H7 (cell line): Measurements from ENCODE around the genes KRTAP27-1, KRTAP19-2, KRTAP19-7 and KRTAP6-3.

DNA sequence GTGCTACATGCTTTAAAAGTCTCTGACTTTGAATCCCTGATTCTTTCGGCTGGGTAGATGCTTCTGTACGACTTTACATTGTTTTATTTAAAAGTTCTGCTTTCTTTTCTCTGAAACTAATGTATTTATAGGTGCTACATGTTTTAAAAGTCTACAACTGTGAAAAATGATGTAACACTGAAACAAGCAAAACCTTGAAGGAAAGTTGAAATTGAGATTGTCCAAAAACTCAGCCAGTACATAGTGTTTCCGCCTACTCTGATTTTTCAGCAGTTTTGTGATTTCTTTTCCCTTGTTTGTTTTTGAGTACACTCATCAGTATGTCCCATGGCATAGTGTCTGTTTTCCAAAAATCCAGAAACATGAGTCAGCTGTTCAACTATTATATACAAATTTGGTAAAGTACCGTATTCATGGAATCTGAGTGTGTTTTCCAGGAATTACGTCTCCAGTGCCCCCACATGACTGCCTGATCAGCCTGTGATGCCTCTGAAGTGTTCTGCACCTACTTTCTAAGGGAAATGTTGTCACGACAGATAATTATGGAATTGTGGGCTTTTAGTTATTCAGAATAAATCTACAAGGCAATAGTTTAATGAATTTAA is 79.4 kb downstream of the N6AMT1 start:
- RAMPAGE, long total RNA: no peak

- RAMPAGE, long total RNA: no peak
These were observed 57.8 kb downstream of the N6AMT1 start for GRCh38 chr21:28827514-28827715.

GRCh38 chr21:28832266-28832612 is 52.9 kb downstream of the N6AMT1 start:
- RAMPAGE, long total RNA: no peak

GRCh38 chr21:28865809-28866284 is 19.3 kb downstream of the N6AMT1 start:
- RAMPAGE, long total RNA: no peak

DNA sequence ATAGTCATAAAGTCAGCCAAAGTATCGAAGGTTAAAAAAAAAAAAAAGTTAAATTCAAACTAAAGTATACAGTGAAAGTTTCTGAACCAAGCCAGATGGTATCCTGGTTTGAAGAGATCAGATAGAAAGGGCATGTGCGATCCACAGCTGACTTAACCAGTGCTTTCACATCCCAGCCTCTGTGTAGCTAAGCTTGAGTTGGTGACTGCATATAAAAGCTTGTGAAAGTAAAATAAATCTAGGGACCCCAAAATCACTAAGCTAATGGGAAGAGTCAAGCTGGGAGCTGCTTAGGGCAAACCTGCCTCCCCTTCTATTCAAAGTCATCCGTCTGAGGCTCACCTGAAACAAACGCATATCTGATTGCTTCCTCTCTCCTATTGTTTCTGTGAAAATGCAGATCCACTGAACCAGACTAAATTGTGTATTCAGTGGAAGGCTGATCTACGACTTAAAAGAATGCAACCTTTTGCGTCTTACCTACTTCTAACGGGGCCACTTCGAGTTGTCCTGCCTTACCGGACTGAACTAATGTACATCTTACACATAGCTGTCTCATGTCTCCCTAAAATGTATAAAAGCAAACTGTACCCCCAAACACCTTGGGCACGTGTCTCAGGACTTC is 37.2 kb upstream of the N6AMT1 start:
- RAMPAGE, long total RNA: no peak

DNA sequence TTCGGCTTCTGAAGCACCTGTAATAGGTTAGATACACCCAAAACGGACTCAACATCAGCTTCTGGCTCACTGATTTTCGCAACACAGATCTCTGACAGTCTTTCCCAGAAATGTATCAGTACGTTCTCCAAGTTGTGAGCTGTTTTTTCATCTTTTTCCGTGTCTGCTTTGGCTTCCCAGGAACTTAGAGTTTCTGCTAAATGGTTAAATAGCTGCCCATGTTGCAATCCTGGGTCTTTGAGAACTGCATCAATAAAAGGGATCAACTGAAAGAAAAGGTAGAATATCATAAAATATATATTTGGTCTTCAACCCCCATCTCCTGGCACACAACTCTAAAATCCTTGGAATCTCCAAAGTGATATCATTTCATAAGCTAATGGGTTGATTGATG is 25.8 kb downstream of the LTN1 start:
- RAMPAGE, long total RNA: no peak

DNA sequence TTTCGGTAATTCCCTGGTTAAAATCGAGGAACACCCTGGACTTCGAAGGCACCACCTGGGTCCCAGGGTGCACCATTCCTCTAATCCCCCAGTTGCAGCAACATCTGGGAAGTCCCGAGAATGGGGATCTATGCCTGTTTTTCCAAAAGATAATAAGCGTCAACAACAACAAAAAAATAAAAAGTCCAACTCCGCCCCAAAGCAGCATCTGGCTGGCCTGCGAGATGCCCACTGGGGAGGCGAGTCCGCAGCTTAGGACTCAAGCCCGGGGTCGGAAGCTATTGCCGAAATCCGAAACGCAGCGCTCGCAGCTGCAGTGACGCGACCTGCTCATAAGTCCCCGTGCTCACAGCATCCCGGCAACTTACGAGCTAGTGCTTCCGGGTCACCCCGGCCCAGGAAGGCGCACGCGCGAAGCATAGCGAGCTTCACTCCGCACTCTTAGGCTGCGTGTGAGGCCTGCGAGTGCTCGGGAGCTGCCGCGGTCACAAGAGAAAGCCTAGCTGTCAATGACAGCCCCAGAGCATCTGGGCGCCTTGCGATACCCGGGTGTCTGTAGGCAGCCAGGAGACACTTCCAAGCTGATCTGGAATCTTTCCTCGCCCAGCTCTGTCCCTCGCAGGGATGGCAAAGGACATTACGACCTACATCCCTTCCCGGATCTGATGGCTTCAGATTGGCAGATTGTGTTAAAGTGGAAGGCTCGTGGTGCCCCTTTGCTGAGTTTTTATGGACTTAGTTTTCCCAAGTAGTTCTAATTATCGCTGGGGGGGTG is 9.9 kb upstream of the LTN1 start:
- RAMPAGE, long total RNA: no peak

DNA sequence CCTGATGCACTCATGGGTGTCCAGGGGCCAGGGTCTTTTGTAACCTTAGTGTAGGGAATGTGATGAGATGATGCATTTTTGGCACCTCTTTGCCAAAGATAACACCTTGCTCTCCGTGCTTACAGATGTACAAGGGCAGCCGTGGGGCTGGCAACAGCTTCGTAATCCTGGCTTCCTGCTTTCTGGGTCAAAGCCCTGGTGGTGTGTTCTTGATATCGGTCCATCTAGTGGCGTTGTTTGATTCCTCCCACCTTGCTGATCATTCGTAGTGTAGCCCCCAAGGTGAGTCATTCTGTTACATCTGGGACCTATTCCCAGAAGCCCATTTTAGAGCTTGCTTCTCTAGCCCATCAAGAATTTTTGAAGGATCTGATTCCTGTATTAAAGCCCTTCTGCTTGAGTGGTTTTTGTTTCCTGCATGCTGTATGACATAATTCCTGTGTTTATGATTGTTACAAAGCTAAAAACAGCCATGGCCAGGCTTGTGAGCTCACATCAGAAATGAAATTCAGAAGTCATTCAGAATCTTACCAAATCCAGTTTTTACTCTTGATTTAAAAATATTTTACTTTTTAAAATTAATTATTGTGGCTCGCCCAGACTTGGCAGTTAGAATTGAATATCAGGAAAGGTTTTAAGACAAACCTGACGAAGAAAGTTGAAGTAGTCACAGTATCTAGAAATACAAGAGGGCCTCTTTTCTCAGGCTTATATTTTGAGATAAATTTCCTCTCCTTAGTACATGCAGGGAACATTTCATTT is 7.2 kb upstream of the CCT8 start:
- RAMPAGE, long total RNA: no peak

GRCh38 chr21:29121676-29122153 is 8.7 kb upstream of the MAP3K7CL start:
- RAMPAGE, long total RNA: no peak

DNA sequence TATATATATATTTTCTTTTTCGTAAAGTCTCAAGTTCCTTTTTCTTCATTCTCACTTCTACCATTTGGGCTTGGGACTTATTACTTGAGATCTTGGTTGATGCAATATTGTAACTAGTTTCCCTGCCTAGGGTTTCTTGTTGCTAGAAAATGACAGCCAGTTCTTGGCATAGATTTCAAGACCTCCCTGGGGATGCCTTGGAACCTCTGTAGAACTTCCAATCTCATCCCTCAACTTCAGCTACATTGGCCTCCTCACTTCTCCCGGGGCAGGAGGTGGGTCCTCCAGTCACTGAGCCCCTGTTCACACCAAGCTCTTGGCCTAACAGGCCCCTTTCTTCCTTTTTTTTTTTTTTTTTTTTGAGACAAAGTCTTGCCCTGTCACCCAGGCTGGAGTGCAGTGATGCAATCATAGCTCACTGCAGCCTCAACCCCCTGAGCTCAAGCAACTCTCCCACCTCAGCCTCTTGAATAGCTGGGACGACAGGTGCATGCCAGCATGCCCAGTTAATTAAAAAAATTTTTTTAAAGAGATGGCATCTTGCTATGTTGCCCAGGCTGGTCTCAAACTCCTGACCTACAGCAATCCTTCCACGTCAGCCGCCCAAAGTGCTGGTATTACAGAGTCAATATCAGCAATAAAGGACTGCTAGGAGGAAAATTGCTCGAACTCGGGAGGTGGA is 33.0 kb downstream of the MAP3K7CL start:
- RAMPAGE, long total RNA: no peak

DNA sequence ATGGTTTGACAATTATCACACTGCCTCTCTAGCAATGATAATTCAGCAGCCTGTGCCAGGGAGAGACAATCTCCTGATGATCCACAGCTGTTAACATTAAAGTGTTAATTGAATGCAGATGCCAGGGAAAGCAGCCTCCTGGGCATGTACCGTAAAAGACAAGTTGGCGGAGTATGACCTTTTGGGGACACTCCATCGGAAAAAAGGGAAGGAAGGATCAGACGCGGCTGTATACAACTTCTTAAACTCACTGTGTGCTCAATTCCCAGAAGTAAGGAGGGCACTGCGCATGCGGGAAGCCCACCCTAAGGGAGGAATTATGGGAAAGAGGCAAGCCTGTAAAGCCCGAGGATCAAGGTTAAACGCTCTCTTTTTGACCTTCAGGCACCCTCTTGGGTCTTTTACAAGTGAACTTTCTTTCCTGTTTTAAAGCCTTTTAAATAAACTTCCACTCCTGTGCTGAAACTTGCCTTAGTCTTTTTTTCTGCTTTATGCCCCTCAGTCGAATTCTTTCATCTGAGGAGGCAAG is 62.7 kb downstream of the MAP3K7CL start:
- RAMPAGE, long total RNA: no peak

- RAMPAGE, long total RNA: no peak
These were observed 78.2 kb downstream of the MAP3K7CL start for GRCh38 chr21:29208460-29209245.

DNA sequence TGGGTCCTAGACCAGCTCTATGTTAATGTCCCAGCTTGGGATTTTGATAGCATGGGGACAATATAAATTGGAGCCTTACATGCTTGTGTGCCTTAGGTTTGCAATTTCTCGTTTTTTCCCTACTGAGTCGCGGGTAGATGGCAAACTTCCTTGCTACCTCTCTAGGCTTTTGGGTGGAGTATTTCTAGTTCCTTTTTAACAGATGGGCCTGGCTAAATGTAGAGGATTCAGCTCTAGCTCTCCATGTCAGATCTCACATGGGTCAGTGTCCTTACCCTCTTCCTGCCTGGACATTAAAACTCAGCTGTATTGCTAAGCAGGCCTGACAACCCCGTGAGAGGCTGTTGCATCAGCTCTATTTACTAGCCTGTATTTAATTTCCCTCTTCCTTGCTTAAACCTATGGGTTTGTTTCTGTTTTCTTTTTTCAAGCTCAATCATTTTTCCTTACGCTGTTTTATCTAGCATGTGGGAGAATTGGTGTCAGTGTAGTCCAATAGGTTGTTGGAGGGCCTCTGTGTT is 79.6 kb upstream of the BACH1 start:
- RAMPAGE, long total RNA: no peak

DNA sequence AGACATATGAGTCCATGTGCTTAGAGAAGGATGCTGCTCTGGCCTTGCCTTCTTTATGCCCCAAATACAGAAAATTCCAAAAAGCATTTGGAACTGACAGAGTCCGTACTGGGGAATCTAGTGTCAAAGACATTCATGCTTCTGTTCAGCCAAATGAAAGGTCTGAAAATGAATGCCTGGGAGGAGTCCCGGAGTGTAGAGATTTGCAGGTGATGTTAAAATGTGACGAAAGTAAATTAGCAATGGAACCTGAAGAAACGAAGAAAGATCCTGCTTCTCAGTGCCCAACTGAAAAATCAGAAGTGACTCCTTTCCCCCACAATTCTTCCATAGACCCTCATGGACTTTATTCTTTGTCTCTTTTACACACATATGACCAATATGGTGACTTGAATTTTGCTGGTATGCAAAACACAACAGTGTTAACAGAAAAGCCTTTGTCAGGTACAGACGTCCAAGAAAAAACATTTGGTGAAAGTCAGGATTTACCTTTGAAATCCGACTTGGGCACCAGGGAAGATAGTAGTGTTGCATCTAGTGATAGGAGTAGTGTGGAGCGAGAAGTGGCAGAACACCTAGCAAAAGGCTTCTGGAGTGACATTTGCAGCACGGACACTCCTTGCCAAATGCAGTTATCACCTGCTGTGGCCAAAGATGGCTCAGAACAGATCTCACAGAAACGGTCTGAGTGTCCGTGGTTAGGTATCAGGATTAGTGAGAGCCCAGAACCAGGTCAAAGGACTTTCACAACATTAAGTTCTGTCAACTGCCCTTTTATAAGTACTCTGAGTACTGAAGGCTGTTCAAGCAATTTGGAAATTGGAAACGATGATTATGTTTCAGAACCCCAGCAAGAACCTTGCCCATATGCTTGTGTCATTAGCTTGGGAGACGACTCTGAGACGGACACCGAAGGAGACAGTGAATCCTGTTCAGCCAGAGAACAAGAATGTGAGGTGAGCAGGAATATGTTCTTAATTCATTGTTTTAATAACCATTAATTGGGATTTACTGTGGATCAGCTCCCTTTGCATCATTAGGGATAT is 28.0 kb downstream of the BACH1 start:
- RAMPAGE, long total RNA: no peak

DNA sequence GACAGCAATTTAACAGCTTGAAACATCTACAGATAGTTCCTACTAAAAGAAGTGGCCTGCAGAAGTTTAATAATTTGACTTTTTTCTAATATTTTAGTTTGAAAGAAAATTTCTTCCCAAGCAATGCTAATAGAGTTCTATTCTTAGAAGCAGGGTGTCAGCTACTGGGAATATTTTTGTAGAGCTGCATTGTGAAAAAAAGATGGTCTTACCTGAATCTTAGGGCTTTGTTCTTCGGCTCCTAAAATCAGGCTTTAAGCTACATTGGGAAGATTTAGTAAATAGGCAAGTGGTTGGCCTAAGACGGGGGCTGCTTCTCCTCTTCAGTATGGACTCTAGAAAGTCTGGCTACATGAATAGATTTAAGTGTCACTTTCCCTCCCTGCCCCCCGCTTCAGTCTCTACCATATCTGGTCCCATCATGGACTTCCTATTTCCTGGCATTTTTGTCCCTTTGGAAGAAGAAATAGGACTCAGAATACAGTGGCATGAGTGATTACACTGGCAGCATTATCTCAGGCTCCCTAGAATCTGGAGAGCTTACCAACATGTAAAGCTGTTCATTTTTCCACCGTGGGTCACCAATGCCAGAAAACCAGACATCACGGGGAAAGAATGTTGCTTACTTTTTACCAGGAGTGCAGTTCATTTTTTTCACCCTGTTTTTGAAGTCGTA is 44.6 kb downstream of the BACH1 start:
- RAMPAGE, long total RNA: no peak

DNA sequence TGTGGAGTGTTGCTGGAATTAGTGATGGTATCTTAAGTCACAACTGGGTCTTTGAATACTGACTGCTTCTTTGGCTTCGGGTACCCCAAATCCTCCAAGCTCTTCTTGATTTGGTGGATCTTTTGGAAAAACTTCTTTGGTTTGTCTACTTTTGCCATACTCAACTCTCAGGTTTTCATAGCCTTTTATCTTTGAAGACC is 185.8 kb downstream of the BACH1 start:
- RAMPAGE, long total RNA: no peak

DNA sequence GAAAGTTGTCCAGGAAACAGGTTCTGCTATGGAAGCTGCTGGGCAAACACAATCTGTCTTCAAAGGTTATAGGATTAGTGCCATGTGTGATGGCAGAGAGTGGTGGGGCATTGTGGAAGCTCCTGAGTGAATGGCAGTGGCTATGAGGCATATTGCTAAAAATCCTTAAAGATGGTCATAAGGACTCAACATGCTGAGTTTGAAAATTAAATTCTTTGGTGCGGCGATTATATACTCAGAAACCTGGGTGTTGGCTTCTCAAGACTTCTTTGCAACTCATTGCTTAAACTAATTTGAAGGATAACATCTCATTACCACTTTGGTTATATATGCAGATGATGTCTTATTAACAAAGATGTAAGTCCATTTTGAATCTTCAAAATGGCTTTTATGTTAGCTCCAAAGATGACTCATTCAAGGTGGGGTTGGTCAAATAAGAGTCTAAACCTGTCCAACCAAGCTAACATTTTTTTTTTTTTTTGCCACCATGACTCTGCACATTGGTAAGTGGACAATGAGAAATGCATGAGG is at the start of gene KRTAP27-1:
Gene KRTAP27-1, minus strand, starts transcription at position 177 of the 531 bp plus-strand sequence.
- RAMPAGE, long total RNA: no peak

GRCh38 chr21:30487154-30487758 is at the start of gene KRTAP19-2:
Gene KRTAP19-2, minus strand, starts transcription at chr21:30487436.
- RAMPAGE, long total RNA: no peak

DNA sequence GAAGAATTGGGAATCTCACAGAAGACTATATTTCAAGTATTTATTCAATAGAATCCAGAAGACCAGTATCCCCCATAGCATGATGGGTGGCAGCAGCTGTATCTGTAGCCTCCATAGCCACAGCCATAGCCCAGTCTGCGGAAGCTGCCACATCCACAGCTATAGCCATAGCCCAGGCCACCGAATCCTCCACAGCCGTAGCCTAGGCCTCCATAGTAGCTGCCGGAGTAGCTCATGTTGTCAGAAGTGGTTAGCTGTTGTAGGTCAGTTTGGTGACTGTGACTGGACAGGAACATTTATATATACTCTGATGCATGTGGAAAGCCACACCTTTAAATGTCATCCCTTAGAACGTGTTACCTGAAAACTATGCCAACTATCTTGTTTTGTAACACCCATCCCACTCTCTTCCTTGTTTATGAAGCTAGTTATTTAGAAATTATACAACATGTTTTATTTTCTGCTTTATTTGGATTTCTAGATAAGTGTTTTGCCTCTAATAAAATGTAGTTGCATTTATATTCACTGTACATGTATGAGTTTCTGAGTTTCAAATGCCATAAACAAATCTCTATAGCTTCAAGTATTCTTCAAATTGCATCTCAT is at the start of gene KRTAP19-7:
Gene KRTAP19-7, minus strand, starts transcription at position 261 of the 606 bp plus-strand sequence.
- RAMPAGE, long total RNA: no peak

DNA sequence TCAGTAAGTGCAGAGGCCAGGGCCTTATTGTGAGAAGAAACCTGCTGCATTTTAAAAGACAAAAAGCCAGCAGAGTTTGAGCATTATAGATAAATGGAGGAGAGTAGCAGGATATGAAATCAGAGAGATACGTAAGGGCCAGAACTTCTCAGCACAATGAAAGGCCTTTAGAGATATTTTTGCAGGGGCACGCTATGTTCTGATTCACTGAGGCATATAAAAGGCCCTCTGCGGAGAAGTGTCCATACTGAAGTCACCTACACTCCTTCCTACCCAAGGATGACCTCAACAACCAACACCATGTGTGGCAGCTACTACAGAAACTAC is at the start of gene KRTAP6-3:
Gene KRTAP6-3, plus strand, starts transcription at position 274 of the 327 bp plus-strand sequence.
- RAMPAGE, long total RNA: no peak